SK-MEL-5 (cell line): ENCODE measurements around the gene CXXC5.

DNA sequence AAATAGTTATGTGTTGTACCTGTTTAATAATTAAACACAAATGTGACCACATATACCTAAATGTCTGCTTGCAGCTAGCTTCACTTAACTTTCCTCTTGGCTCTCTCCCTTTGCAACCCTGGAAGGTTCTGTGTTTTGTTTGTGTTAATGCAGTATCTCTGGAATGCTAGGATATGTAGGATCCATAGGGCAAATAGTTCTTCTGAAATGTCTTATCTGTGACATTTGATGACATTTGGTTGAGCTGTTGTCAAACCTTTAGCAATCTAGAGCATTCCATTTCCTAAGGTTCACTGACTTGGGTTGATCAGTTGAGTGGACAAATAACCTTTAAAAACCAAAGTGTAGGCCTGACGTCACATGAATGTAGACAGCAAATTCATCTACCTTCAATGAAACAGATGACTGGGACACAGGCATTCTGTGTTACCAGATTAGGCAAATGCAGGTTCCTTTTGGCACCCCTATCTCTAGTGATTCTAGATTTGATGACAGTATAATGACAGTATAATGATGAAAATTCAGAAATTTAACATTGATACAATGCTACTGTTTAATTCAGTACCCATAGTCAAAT is 21.9 kb downstream of the CTNNA1 start:
RAMPAGE:
- cytosol, long total RNA = no peak
- long total RNA = no peak
- nucleus, long total RNA = no peak

GRCh38 chr5:138861296-138862108 is 13.6 kb downstream of the LRRTM2 start:
RAMPAGE:
- cytosol, long total RNA = no peak
- long total RNA = no peak
- nucleus, long total RNA = no peak

RAMPAGE:
- cytosol, long total RNA = no peak
- long total RNA = no peak
- nucleus, long total RNA = no peak
Measured at GRCh38 chr5:138963837-138964369, 88.8 kb upstream of the LRRTM2 start.

DNA sequence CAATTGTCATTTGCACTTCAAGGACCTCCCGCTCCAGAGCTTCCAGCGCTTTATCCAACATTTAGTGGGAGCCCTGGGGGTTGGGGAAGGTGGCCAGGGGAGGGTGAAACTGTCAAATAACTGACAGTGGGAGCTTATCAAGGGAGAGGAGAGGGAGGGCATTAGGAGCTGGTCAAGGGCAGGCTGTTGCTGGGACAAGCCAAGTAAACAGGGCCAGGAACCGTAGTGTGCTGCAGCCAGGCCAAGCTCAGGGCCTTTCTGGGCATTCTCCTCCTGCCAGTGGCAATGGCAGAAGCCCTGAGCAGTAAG is 71.4 kb downstream of the SIL1 start:
RAMPAGE:
- cytosol, long total RNA = no peak
- long total RNA = no peak
- nucleus, long total RNA = no peak

RAMPAGE:
- cytosol, long total RNA = no peak
- long total RNA = no peak
- nucleus, long total RNA = no peak
Measured at GRCh38 chr5:139315401-139316288, 22.1 kb downstream of the MATR3 start.

GRCh38 chr5:139322095-139323084 is 19.3 kb upstream of the PAIP2 start:
RAMPAGE:
- cytosol, long total RNA = no peak
- long total RNA = no peak
- nucleus, long total RNA = no peak

DNA sequence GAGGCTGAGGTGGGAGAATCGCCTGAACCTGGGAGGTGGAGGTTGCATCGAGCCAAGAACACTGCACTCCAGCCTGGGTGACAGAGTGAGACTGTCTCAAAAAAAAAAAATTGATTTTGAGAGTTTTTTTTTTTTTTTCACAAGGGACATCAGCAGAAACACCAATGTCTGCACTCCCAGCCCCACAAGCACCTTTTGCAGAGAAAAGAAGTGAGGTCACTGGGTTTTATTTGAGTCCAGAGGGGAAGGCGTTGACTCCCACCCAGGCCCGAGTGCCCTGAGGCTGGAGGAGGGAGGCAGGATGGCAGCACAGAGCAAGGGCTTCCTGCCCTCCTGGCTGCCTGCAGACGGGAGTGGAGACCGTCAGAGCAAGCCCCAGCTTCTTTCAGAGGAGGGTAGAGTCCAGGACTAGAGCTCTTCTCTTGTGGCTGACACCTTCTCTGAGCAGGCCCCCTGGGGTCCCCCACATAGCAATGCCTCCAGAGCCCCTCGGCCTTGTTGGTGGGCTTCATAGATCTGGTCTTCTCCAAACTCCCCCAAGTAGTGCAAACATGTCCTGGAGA is 2.3 kb downstream of the MZB1 start:
RAMPAGE:
- cytosol, long total RNA = no peak
- long total RNA = no peak
- nucleus, long total RNA = no peak

DNA sequence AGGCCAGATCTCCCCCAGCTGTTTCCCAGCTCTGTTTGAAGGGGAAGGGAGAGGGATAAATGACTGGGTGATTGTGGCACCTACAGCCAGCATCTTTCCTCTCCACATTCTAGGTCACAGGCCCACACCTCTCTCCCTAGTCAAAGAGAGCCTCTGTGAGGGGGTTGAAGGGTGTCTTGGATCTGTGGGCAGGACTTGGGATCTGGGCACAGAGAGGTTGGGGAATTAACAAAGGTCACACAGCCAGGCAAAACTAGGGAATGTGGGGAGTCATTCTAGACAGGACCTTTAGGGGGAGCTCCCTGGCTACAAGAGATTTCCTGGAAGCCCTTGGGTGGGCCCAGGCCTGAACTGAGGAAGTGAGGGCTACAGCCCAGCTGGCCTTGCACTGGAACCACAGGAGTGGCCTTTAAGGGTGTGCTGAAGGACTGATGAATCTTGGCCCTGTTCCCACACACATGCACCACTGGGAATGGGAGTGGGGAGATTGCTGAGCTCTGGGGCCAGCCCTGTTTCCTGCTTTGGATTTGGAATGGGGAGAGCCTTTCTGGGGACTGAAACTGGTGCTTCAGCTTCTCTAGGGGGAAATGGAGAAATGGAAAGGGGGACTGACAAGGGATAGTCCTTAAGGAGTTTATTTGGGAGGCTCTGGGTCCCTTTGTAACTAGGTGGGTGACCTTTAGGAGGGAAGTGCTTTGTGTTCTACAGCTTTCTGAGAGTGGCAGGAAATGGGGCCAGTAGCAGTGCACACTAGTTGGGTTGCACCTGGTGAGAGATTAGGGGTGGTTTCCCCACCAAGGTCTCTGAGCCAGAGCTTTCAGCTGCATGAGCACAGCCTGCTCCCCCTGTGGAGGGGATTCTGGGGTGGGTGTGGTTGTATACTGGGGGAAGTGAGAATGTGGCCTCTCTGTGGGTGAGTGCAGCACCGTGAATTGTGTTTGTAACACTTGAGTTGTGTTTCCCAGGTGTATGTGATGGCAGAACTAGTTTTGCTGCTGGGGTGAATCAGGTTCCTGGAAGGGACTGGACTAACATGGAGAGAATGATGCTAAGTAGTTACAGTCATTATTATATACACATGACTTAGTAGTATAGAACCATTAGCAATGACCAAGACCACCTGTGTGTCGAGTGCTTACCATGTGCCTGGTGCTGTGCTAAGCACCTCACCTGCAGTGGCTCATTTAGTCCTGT is 12.2 kb upstream of the CXXC5 start:
RAMPAGE:
- cytosol, long total RNA = no peak
- long total RNA = no peak
- nucleus, long total RNA = no peak

RAMPAGE:
- cytosol, long total RNA = no peak
- long total RNA = no peak
- nucleus, long total RNA = no peak
Measured at GRCh38 chr5:139639657-139640570, 8.2 kb upstream of the CXXC5 start.

GRCh38 chr5:139648037-139649049 is at the start of gene CXXC5:
CXXC5 (plus strand) TSS chr5:139648349.
RAMPAGE:
- cytosol, long total RNA = no peak
- long total RNA = no peak
- nucleus, long total RNA = no peak

GRCh38 chr5:139650145-139650682 is 2.1 kb downstream of the CXXC5 start:
RAMPAGE:
- cytosol, long total RNA = no peak
- long total RNA = no peak
- nucleus, long total RNA = no peak

DNA sequence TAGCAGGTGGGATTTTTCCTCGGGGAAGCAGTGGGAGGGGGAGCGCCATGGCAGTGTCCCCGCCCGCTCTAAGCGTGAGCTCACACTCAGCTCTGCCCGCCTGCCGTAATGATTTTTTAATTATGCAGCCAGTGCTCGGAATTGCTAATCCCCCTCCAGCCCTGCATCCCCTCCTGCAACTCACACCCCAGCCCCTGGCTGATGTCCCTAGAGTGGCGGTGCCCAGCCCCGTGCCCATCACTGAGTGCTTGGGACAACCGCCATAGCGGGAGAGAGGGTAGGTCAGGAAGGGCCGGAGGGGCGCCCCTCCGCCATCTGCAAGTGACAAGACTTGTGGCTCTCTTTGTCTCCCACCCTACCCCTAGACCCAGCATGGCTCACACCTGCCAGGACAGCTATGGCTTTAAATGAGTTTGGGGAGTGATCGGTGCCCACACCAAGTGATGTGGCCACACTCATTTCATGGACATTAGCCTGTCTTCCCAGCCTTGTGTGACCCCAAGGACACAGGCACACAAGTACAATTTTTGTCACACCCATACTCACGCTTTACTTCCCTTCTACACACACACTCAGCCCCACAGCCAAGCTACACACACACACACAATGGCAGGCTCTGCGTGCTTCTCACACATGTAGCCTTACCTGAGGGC is 21.1 kb downstream of the CXXC5 start:
RAMPAGE:
- cytosol, long total RNA = no peak
- long total RNA = no peak
- nucleus, long total RNA = no peak

DNA sequence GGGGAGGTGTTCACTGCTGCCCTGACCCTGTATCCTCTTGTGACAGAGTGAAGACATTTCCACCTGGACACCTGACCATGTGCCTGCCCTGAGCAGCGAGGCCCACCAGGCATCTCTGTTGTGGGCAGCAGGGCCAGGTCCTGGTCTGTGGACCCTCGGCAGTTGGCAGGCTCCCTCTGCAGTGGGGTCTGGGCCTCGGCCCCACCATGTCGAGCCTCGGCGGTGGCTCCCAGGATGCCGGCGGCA is 32.1 kb downstream of the CXXC5 start:
RAMPAGE:
- cytosol, long total RNA = no peak
- long total RNA = no peak
- nucleus, long total RNA = no peak

DNA sequence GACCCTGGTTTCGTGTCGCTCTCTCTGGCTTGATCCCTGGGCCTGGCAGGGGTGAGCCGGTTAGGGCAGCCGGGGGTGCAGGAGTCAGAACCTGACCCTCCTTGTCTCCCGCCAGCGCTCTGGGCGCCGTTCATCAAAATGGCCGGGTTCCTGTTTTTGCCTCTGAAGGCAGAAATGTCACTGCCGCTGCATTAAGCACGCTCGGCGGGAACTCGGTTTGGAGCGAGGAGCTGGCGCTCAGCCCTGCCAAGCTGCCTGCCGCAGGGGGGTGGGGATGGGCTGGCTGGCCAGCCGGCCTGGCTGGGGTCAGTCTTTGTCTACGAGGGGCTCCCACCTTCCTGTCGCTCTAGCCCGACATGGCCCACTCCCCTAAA is 63.7 kb downstream of the CXXC5 start:
RAMPAGE:
- cytosol, long total RNA = no peak
- long total RNA = no peak
- nucleus, long total RNA = no peak

DNA sequence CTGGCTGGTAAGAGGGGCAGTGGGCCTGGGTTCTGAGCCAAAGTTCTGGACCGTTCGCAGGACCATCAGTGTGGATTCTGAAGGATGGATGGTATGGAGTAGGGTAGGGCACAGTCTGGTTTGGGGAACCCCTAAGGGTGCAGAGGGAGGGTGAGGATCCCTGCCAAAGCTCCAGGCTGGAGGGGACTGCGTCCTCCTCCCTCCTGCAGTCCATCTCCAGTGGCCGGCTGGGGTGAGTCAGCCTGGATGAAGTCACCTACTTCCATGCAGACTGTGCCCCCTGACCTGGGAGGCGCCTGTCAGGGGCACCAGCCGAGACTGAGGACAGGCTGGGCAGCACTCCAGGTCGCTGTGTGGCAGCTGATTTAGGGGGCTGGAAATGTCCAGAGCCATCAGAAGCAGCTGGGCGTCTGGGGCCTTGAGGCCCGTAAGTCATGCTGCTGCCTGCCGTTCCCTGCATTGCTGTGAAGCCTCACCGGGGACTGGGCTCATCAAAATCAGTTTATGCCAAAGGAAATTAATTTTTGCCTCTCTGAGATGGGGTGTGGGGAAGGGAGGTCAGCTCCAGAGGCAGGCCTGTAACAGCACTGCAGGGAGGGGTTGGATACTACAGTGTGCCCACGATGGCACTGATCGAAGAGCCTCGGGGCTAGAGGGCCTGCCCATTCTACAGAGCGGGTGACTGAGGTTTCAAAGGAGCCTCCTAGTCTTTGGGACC is 70.5 kb upstream of the PSD2 start:
RAMPAGE:
- cytosol, long total RNA = no peak
- long total RNA = no peak
- nucleus, long total RNA = no peak

RAMPAGE:
- cytosol, long total RNA = no peak
- long total RNA = no peak
- nucleus, long total RNA = no peak
Measured at GRCh38 chr5:139764130-139764731, 31.4 kb upstream of the PSD2 start.

DNA sequence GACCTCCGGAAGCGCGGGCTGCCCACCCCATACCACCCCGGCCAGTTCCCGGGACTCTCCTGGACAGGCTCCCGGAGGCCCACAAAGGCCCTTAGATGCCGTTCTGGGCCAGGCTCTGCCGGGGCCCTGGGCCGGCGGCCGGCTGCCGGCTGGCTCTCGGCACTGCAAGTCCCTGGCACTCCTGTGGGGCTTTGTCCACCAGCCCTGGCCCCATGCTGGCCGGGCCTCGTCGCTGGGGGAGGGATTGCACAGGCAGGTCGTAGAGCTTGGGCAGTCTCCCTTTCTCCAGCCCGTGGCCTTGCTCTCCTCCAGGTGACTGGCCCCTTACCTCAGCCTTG is 7.1 kb upstream of the PSD2 start:
RAMPAGE:
- cytosol, long total RNA = no peak
- long total RNA = no peak
- nucleus, long total RNA = no peak

DNA sequence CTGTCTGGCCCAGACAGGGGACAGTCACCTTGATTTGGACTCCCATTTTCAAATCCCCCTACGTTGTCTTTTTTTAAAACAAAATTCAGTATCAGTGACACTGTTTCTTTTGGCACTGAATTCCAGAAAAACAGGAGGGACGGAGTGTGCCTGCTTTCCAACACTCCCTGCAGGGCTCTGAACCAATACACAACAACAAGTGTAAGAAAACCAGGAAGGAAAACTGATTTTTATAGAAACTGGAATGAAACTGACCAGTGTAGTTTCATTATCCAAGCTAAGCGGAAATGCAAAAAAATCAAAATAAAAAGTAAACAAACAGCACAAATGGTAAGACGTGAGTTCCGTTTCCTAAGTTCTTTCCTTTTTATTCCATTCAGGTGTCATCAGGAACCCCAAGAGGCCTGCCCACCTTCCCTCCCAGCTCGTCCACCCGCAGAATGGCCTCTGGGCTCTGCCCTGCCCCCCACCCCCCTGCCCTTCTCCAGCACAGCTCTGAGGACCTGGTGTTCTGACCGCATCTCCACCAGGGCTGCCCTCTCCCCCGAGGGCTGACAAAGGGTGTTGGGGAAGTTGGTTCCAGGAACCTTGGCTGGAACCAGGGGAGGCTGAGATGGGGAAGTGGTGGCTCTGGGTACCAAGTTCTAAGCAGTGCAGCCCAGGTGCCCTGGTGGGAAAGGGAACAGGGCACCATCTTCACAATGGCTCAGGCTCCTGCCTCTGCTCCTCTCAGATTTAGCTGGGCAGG is 73.6 kb downstream of the PSD2 start:
RAMPAGE:
- cytosol, long total RNA = no peak
- long total RNA = no peak
- nucleus, long total RNA = no peak

RAMPAGE:
- cytosol, long total RNA = no peak
- long total RNA = no peak
- nucleus, long total RNA = no peak
Measured at GRCh38 chr5:140084451-140084872, 29.4 kb upstream of the PURA start.

DNA sequence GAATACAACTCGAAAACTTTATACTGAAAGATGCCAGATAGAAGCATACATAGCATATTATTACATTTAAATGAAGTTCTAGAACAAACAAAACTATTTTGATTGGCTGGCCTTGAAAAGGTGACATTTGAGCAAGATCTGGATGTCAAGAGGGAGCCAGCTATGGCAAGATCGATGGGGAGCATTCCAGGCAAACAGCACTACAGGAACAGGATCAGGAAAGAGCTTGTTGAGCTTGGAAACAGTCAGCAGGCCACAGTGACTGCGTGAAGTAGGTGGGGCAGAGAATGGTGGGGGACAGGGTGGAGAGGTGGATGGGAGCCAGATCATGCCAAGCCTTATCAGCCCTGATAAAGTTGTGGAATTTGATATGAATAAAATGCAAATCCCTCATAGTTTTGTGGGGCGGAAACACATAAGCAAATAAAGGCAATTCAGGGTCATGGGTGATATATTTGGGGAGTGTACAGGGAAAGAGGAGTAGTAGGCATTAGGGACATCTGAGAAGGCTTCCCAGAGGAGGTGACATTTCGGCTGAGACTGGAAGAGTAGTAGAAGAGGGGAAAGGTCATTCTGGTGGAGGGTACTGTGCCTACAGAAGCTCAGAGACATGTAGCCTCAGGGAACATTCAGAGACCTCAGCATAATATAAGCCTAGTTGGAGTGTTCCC is 9.9 kb upstream of the CYSTM1 start:
RAMPAGE:
- cytosol, long total RNA = no peak
- long total RNA = no peak
- nucleus, long total RNA = no peak